Measurements from ENCODE around the genes FAM110C and SH3YL1.

- PRO-cap, result no peak
- RAMPAGE, long total RNA, 3 experiments, result no peak in any of the 3 experiments
These were observed 26.3 kb downstream of the FAM110C start for GRCh38 chr2:20108-20399.

- PRO-cap, result no peak
- RAMPAGE, long total RNA, 3 experiments, result no peak in any of the 3 experiments
These were observed at the start of gene FAM110C for GRCh38 chr2:46391-47420. Gene FAM110C (minus strand): TSS chr2:46505.

DNA sequence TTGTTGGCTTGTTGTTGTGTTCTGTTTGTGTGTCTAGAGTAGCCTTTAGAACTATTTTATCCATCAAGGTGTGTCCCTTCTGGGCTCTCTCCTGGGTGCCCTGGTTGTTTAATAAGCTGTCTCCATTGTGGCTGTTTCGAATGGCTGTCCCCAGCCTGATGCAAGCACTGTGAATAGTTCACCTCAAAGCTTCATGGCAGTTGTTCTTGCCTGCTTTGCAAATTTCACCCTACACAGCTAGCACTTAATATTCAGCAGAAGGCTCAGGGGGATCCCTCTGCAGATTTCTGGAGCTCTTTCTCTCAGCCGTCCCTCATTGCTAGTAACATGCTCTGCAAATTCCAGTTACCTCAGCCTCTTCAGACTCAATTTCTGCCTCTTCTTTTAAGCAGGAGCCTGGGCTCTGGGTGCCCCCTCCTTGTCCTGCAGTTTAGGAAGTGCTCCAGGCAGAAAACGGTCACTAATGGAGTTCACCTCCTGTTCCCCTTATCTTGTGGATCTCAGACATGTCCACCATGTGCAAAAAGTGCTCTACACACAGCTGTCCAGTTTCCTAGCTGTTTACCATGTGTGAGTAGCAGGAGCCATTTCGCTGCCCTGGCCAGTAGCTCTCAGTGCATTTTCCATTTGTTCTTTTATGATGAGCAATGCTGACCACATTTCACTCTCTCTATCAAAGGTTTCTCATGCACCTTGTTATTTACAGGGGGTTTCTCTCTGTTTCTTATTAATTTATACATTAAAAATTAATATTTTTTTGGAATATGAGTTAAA is 5.0 kb downstream of the SH3YL1 start:
- PRO-cap, result no peak
- RAMPAGE, long total RNA, 3 experiments, result no peak in any of the 3 experiments

DNA sequence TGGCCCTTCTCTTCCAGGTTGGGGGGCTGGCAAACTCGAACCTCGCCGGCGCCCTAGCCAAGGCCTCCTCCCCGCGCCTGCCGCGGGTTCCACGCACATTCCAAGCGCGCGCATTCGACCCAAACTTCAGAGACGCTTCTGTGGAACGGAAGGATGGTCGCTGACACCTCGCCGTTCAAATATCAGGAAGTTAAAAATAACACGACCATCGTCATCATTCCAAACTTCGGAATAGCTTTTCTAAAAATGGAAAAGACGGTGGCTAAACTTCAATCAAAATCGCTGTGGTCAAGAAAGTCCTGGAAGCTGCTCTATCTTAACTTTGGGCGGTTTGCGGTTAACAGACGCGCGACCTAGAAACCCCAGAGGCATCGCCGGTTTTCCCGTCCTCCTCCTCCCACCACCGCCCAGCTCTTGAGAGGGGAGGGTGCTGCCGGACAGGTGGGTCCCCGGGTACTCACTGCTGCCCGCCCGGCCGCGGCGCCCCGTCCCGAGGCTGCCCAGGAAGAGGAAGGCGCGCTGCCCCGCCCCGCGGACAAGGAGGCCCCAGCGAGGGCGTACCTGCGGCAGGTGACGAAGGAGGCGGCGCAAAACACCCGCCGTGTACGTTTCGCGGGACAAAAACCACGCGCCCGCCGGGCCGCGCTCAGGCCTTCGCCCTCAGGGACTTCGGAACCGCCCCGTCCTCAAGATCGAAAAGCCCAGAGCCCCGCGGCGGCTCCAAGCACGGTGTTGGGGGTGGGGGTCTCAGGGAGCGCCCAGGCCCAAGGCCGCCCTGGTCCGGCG is at the start of gene SH3YL1:
Gene SH3YL1 (minus strand): TSS at position 510 of the 786 bp plus-strand sequence.
- PRO-cap, result no peak
- RAMPAGE, long total RNA, 3 experiments, result no peak in any of the 3 experiments

- PRO-cap, result no peak
- RAMPAGE, long total RNA, 3 experiments, result no peak in any of the 3 experiments
These were observed 641 bp downstream of the ACP1 start for GRCh38 chr2:265024-266151.

GRCh38 chr2:280054-281067 is 7.5 kb downstream of the ALKAL2 start:
- PRO-cap, result no peak
- RAMPAGE, long total RNA, 3 experiments, result no peak in any of the 3 experiments

DNA sequence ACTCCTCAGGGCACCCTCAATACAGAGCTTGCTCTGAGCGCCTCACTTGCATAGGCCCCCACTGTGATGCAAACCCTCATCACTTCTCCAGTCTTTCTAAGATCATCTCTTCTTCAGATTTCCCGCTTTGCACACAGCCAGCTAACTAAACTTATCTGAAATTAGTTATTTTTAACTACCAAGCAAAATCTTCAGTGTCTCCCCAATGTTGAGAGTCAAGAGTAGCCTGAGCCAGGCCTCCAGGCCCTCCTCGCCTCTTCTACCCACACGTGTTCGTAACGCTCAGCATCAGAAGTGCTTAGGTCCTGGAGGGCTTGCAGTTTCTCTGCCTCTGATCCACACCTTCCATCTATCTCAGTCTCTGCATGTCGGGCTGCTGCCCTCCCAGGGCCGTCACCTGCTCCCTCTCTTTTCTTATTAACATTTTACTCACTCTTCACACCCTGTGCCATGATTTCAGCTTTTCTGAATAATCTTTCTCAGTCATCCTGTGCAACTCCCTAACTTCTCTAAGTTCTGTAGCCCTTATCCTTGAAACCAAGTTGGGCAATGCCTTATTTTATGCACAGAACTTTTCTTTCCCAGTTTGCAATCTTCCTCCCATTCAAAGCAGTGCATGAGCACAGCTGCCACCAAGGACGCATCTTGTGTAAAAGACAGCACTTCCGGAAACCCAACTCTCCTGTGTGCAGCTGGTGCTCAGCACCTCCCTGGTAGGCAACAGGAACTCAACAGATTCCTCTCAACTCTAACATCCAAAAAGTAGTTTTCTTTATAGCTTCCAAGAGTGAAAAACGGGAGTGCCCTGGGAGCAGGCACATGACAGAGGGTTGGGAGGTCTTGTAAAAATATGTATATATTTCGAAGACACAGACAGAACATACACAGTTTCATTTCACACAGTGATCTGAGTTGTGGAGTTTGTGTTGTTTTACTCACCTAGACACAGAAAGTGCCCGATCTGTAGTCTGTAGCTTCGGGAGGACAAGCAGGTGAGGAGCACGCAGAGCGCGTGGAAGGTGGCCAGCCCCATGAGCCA is 2.3 kb downstream of the TMEM18 start:
- PRO-cap, result no peak
- RAMPAGE, long total RNA, 3 experiments, result no peak in any of the 3 experiments

- PRO-cap, result no peak
- RAMPAGE, long total RNA, 3 experiments, result no peak in any of the 3 experiments
These were observed 62.5 kb upstream of the TMEM18 start for GRCh38 chr2:739713-740073.

DNA sequence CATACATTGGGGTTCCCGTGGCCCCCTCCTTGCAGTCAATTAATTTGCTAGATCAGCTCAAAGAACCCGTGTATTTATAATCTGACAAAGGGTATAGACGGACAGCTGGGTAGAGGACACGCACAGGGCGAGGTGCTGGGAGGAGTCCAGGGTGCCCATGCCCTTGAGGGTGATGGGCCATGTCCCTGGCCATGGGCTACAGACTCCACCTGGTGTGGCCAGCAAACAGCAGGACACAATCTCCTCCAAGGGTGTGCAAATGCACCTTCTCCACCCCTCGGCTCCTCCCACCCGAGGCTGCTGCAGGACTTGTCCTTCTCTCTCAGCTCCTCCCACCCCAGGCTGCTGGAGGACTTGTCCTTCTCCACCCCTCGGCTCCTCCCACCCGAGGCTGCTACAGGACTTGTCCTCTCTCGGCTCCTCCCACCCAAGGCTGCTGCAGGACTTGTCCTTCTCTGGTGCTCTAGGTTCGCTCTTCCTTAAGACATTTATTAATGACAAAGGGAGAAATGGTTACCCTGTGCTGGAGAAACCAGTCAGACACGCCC is 57.4 kb upstream of the SNTG2 start:
- PRO-cap, result no peak
- RAMPAGE, long total RNA, 3 experiments, result no peak in any of the 3 experiments

GRCh38 chr2:1211090-1211576 is 202.1 kb upstream of the TPO start:
- PRO-cap, result no peak
- RAMPAGE, long total RNA, 3 experiments, result no peak in any of the 3 experiments

- PRO-cap, result no peak
- RAMPAGE, long total RNA, 3 experiments, result no peak in any of the 3 experiments
These were observed 147.7 kb downstream of the TPO start for GRCh38 chr2:1560932-1561318.

DNA sequence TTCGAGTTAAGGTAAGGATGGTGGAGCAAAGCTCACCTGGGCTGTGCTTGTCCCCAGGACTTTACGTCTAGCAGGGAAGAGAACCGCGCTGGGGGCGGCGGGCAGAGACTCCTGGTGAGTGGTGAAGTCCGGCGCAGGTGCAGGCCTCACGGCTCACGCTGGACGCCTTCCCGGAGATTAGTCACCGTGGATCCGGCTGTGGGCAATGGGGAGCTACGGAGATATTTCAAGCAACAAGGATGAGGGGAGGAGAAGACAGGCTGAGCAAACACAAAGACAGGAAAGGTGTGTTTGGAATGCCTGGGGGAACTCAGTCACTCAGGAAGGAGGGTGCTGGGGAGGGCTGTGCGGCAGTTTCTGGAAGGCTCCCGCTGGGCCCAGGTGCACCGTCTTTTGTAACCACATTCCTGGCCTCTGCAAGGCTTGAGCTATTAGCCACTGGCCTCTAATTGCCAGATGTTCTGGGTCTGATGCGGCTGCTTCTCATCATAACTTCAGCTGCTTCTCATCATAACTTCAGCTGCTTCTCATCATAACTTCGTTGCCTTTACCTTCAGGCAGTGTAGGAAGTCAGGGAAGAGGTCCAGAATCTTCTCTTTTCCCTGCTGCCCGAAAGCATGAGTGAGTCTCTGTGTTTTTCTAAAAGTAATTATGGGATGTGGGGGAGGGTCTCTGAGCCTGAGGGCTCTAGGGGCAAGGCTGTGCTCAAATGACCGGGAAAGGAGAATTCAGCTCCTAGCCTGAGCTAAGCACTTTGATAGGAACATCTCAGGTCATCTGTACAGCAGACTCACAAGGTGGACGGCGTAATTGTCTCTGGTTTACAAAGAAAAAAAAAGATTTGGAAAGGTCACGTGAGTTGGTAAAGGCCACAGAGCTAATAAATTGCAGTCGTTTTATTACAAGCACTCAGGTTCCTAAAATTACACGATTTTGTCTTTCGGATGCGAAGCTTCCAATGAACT is 118.8 kb downstream of the PXDN start:
- PRO-cap, result no peak
- RAMPAGE, long total RNA, 3 experiments, result no peak in any of the 3 experiments

GRCh38 chr2:1632216-1633028 is 111.9 kb downstream of the PXDN start:
- PRO-cap, result no peak
- RAMPAGE, long total RNA, 3 experiments, result no peak in any of the 3 experiments

- PRO-cap, result no peak
- RAMPAGE, long total RNA, 3 experiments, result no peak in any of the 3 experiments
These were observed 95.4 kb downstream of the PXDN start for GRCh38 chr2:1648421-1649875.

DNA sequence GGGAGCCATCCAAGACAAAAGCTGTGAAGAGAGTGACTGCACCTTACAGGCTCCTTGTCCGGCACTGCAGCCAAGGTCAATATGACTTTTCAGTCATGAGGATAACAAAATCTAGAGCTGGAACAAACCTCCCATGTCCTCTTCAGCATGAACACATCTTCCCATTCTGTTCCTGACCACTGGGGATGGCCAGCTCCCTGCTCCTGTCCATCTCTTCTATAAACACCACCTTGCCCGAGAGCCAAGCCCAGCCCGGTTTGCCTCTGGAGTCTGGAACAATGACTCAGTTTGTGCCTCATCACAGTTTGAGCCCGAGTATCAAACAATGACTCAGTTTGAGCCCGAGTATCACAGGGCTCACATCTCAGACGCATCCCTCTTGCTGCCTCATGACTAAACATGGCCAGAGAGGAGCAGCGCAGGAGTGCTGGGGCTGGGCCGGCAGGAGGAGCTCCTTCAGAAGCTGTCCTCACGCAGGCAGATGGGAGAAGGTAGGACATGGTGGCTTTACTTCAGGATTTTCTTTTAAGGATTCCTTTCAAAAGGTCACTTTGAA is 68.8 kb downstream of the PXDN start:
- PRO-cap, result unidirectional peak, plus-strand start at position 333 of the sequence
- RAMPAGE, long total RNA, 3 experiments, result no peak in any of the 3 experiments

DNA sequence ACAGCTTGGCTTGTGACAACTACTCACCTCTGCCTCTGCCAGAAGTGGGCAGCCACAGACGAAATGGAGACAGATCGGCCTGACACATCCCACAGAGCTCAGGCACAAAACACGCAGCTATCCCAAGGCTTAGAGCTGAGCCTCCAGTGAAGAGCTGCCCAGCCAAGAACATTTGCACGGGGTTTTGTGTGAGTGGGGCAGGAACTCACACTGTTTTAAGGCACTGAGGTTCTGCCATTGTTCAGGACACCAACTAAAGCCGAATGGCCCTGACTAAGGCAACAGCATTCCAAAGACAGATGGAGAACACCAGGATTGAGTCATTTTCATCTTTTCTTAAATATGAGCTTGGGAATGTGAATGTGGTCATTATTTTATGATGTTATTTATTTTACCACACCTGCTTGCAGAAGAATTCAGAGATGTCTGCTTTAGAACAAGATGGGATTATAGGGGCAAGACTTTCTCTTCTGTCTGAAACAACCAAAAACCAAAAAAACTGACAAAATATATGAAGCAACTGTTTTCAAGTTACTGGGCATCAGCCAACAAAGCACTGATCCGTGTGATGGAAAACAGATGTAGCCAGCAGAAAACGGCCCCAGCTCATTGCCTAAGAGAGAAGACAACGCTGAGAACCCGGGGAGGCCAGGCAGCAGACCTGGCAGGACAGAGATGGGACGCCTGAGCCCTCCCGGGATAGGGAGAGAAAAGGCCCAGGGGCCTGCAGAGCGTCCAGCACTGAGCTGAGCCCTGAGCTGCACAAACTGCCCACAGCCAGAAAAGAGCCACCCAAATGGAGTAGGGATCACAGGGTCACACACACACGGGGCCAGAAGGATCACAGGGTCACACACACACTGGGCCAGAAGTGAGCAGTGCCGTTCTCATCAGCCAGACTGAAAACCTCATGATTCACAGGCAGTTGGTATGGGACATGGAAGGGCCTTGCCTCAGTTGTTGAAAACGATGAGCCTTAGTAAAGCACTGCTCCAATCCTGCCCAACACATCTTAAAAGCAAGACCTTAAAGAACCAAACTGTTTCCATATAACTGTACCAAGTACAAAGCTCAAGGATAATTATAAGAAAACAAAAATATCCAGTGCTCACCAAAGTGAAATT is 12.4 kb downstream of the PXDN start:
- PRO-cap, result no peak
- RAMPAGE, long total RNA, 3 experiments, result no peak in any of the 3 experiments

DNA sequence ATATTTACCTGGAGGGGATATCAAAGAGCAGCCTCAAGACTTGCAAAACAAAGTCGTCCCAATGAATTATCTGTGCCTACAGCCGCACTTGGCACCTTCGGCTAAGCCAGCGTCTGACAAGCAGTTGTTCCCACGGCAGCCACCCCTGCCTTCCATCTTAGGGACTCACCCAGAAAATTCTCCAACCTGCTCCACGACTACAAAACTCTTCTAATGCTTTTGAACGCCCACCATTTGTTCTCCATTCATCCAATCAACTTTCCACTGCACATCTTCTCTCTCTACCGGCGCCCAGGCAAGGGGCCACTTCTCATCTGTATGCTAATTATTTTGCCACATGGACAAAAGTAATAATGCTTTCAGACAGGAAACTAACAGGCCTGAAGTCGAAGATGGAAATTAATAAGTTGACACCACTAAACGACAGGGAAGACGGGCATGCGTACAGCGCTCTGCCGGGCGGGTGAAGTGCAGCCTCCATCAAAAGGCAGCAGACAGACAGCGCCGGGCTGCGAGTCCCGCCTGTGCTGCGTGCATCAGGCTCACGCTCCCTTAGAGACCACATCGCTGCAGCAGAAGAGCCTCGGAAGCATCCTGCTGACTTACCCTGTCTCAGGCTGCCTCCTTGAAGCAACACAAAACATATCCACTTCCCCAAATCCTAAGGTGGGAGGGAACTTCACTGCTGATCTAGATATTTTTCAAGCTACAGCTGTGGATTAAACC is 6.7 kb downstream of the MYT1L start:
- PRO-cap, result no peak
- RAMPAGE, long total RNA, 3 experiments, result no peak in any of the 3 experiments

DNA sequence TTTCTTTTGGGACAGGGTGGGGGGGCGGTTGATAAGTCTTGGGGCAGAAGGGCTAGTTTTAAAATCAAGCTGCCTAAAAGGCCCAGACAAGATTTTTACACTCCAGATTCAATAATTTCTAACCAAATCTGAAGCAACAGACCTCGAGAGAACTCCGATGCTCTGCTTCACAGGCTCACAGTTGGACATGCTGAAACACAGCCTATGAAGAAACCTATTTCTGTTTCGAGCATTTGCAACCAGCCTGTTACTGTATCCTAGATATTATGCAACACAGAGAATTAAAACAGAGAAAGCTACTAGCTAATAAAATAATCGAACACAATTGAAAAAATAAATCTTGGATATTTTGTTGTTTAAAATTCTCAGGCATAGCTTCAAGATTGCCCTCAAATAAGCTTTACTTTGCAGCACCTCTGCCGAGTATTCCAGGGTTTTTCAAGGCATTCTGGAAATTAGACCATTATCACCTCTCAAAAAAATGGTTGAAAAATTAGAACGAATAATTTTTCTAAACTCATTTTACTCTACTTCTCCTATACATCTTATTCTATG is 1.4 kb upstream of the MYT1L start:
- PRO-cap, result no peak
- RAMPAGE, long total RNA, 3 experiments, result no peak in any of the 3 experiments

GRCh38 chr2:2332985-2333509 is 2.0 kb upstream of the MYT1L start:
- PRO-cap, result no peak
- RAMPAGE, long total RNA, 3 experiments, result no peak in any of the 3 experiments

- PRO-cap, result no peak
- RAMPAGE, long total RNA, 3 experiments, result no peak in any of the 3 experiments
These were observed 332.7 kb downstream of the EIPR1 start for GRCh38 chr2:3044981-3045292.

Measured in gastrocnemius medialis (tissue), 3 donors.